Measurements from ENCODE around the genes TLCD1, ABHD15 and GIT1.

DNA sequence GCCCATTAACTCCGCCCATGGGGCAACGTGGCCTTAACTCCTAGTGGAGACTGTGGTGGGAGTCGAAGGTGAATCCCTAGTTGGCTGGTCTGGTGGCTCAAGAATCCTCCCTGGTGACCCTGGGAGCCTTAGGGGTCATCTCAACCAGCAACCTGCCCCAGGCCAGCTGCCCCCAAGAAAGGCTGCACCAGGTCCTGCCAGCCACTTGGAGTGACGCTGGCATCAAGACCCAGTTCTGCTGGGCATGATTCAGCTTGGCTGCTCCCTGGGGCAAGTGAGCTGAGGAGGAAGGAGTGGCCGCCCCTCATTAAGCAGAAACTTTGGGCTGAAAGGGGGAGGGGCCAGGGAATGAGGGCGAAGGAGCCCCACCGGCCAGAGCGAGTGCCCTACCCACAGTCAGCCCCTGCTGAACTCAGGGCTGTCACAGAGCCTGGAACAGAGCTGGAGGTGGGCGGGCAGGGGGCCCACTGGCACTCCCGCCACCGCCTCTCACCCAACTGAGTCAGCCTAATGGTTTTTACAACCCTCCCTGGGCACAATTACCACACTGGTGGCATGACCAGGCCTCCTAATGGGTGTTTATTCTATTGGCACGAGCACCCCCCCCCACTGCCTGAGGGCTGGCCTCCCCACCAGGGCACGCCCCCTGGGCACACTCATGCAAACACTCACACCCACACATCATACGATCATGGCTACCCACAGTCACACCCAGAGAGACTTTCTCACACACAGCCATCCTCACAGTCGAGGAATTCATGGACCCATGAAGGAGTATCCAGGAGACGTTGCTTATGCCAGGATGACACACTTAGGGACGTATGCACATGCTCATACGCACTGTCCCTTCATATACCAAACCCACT, 19.3 kb downstream of the UNC119 start:
- PRO-cap: no peak
- RAMPAGE, long total RNA: no peak

- PRO-cap: no peak
- RAMPAGE, long total RNA: no peak
Observed at GRCh38 chr17:28673761-28674142, 11.7 kb downstream of the SUPT6H start.

GRCh38 chr17:28725470-28726473, at the start of gene TLCD1:
Gene TLCD1 (minus strand): TSS chr17:28726233.
- PRO-cap: bidirectional peak, plus-strand start at chr17:28726345, minus-strand start at chr17:28726212; bidirectional peak, plus-strand start at chr17:28726602, minus-strand start at chr17:28726413
- RAMPAGE, long total RNA: no peak

DNA sequence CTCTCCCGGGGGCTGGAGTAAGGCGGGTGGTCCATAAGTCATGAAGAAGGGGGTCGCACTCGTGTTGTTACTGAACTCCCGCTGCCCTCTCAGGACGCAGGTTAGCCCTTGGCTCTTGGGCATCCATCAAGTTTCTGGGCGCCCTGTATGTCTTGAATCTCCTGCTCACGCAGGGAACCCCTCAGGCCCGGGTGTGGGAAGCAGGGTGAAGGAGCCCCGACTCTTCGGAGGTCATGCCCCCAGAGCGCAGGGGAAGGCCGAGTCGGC, 980 bp downstream of the TRAF4 start:
- PRO-cap: no peak
- RAMPAGE, long total RNA: no peak

DNA sequence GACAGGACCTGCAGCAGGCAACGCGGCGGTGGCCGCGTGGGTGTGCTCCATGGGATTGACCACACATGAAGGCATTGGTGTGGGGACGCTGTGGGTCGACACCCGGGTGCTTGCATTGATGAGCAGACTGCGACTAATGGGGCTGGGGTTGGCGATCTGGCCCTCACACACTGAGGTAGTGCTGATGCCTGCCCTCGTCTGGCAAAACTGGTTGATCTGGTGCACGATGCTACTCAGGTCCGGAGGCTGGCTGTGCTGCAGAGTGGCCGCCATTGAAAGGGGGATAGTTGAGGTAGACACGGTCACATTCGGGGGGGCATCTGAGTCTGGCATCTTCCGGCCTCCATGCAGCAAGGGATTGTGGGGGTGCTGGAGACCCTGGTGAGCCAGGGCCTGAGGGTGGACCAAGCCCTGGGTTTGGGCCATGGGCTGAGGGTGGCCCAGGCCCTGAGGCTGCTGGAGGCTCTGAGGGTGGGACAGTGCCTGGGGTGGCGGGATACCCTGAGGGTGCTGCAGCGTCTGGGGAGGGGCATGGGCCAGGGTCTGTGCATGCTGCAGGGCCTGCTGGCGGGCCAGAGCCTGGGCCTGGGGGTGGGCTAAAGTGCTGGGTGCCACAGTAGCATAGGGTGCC, 15.2 kb downstream of the TRAF4 start:
- PRO-cap: no peak
- RAMPAGE, long total RNA: no peak

DNA sequence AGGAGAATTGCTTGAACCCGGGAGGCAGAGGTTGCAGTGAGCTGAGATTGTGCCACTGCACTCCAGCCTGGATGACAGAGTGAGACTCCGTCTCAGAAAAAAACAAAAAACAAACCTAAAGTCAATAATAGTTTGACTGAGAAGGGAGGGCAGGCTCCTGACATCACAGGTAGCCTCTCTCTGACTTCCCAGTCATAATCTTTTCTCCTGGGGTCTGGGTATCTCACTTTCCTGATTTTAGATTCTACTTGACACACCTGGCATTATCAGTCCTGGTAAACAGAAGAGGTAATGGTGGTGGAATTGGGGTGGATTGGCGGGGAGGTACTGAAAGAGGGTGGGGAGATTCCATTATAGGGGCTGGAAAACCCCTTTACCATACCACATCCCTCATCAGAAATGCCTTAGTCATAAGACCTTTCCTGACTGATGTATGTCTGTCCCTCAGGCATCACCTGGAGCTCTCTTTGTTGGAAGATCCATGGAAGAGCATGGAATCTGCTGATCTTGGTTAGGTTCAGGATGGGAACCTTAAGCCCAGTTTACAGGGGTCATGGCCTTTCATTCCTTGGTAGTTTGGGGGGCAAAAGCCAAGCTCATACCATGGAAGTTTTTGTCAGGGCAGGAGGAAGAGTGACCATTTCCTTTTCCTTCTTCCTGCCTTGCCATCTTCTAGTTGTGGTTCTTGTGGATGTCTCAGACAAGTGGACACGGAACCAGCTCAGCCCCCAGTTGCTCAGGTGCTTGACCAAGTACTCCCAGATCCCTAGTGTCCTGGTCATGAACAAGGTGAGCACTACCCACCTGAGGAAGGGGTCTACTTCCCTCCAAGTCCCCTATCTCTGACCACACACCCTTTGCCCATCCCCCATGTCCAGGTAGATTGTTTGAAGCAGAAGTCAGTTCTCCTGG, 3.1 kb downstream of the ERAL1 start:
- PRO-cap: no peak
- RAMPAGE, long total RNA: no peak

GRCh38 chr17:28918826-28919527, 16.1 kb upstream of the DHRS13 start:
- PRO-cap: no peak
- RAMPAGE, long total RNA: no peak

DNA sequence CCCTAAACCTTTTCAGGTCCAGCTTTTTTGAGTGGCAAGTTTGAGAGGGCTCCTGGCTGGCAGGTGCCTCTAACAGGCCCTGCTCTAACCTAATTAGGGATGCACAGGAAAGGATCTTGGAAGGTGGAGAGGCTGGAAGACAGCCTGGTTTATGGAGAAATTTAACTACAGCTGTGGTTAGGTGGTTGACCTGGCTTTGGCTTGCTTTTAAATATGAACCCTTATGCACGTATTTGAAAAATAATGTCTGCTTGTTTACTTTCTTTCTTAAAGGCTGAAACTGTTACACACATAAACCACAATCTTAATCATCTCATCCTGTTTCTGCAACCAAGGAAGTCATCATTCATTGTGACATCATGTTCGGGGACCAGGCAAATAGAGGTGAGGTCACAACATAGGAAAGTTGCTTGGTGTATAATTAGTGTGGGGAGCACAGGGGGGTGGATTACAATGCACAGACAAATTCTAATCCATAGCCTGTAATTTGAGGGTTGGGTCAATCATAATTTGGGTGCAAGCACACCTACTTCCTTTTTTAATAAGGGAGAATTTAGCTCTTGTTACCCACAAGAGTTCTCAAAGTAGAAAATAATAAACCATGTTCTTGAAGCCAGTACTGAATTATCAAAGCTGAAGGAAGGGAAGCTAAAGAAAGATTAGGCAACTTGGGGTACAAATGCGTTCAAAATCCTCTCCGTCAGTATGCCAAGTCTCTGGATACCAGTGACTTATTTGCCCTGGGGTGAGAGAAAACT, 23.2 kb upstream of the DHRS13 start:
- PRO-cap: no peak
- RAMPAGE, long total RNA: start-site peak on the minus strand centred at position 199 of the sequence, 377 bp wide, 7 reads

GRCh38 chr17:29031932-29032449, 10.9 kb upstream of the PIPOX start:
- PRO-cap: no peak
- RAMPAGE, long total RNA: no peak

DNA sequence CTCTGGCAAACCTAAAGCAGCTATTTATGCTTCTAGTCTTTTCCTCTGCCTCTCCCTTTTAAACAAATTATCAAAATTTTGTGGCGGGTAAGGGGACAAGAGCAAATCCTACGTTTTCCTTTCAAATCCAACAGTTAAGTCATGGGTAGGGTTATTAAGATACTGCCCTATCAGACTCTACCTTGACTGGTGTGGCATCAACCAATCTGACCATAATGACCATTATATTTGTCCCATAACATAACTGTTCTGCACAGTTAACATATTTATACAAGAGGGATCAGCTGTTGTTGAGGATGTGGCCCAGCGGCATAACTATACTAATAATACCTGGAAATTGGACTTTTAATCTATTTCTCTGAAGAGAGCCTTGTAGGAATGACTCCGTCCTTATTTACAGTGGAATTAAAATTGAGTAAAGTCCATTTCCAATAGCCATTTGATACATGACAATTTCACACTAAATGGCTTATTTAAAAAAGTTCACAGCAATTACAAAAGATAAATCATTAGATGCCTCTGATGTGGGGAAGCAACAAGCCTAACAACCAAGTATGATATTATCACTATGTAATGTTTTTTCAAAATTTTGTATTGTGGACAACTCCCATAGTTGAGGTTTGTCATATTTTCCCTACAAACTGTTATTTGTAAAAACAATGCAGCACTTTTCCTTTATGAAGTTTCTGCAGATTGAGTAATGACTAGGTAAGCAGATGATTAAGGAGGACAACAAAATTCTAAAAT, 13.6 kb downstream of the CRYBA1 start:
- PRO-cap: no peak
- RAMPAGE, long total RNA: no peak

- PRO-cap: unidirectional peak, plus-strand start at chr17:29376916; unidirectional peak, plus-strand start at chr17:29376957
- RAMPAGE, long total RNA: no peak
Observed at GRCh38 chr17:29376694-29377237, 13.4 kb upstream of the TAOK1 start.

- PRO-cap: no peak
- RAMPAGE, long total RNA: no peak
Observed at GRCh38 chr17:29418476-29419454, 28.6 kb downstream of the TAOK1 start.

GRCh38 chr17:29424676-29425286, 34.6 kb downstream of the TAOK1 start:
- PRO-cap: no peak
- RAMPAGE, long total RNA: no peak

DNA sequence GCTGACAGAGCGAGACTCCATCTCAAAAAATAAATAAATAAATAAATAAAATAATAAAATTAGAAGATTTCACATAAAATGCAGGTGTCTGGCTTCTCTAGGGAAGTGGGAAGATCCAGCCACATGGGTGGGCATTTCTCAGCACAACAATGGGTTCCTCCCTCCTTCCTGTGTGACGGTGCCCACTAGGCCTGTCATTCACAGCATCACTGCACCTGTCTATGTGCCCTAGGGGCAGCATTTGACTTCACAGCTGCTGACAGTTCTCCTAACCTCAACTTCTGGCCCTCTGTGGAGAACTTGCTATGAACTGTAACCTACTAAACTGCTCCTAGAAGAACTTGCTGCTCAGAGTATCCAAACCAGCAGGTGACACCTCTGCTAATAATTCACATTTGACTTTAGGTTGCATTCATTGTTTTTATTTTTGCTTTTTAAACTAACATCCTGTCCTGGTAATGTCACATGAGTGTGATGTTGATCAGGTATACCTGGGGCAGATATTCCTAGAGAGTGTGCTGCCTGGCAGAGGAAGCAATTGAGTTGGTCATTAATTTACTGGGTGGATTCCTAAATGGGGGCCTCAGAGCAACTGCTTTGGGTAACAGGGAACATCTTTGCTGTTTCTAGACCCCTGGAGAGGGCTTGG, 2.9 kb downstream of the ABHD15 start:
- PRO-cap: no peak
- RAMPAGE, long total RNA: no peak

DNA sequence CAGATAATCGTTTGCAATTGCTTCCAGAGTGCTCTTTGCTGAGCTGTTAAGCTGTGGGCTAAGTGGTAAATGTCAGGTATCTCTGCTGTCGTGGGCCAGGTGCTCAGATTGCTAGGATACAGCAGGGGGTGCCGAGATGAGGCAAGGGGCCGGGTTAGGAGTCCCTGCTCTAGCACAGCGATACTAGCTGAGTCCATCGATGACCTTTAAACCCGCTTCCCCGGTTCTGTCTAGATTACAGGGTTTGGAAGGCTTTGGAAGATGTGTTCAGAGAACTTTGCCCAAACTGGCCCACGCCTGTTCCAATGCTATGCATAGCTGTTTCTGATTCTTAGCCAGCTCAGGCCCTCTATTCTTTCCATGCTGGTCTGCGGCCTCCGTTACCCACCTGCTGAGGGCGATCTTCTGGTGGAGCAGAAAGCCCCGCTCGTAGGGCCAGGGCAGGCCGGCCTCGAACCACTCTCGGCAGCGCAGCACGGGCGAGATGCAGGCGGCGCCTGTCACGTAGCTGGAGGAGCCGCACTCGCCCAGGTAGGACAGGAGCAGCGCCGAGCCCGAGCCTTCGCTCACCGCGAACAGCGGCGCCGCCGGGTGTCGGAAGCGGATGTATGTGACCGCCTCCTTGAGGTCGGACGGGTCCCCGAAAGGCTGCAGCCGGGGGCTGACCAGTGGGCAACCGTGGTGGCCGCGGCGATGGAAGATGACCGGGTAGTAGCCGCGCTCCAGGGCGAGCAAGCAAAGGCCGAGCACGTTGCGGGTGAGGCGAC, 956 bp downstream of the ABHD15 start:
- PRO-cap: no peak
- RAMPAGE, long total RNA: start-site peak on the plus strand centred at position 529 of the sequence, 45 bp wide, 5 reads; start-site peak on the plus strand centred at position 633 of the sequence, 41 bp wide, 6 reads

DNA sequence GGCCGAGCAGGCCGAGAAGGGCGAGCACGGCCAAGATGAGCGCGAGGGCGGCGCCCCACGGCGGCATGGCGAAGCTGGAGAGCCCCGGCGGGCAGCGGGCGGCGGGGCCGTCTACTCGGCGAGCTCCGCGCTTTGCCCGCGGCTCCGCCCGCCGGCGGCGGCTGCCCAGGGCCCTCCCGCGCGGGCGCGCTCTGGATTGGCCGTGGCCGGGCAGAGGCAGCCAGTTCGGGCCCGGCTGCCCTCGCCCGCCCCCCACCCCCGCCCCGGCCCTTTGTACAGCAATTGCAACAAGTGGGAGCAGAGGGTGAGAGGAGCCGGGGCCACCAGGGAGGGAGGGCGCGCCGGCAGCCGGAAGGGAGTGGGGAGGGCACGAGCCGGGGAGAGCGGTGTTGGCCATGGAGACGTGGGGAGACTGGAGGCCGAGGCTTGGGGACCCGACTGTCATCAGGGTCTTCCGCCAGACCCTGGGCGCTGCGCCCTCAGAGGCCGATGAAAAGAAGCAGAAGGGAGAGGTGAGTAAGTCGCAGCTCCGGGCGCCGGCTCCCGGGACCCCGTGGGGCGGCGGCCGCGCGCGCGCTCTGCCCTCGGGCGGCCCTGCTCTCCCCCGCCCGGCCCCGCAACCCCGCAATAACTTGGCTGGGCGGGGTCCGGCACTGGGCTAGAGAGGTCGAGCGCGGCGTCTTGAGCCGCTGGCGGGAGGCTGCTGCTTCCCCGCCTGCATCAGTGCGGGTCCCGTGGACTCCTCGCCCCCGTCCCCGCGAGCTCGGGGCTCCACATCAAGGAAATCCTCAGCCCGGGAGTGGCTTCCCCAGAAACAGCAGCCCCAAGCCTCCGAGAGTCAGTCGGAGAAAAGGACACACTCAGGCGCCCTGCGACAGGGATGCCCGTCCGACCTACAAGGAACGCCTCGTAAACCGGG, at the start of gene ABHD15:
Gene ABHD15 (minus strand): TSS at position 138 of the 919 bp plus-strand sequence.
- PRO-cap: bidirectional peak, plus-strand start at position 307 of the sequence, minus-strand start at position 134 of the sequence; bidirectional peak, plus-strand start at position 661 of the sequence, minus-strand start at position 550 of the sequence
- RAMPAGE, long total RNA: start-site peak on the plus strand centred at position 337 of the sequence, 86 bp wide, 55 reads; start-site peak on the plus strand centred at position 679 of the sequence, 49 bp wide, 6 reads

- PRO-cap: unidirectional peak, plus-strand start at chr17:29589030
- RAMPAGE, long total RNA: no peak
Observed at GRCh38 chr17:29588103-29589126, 1.0 kb downstream of the GIT1 start.

DNA sequence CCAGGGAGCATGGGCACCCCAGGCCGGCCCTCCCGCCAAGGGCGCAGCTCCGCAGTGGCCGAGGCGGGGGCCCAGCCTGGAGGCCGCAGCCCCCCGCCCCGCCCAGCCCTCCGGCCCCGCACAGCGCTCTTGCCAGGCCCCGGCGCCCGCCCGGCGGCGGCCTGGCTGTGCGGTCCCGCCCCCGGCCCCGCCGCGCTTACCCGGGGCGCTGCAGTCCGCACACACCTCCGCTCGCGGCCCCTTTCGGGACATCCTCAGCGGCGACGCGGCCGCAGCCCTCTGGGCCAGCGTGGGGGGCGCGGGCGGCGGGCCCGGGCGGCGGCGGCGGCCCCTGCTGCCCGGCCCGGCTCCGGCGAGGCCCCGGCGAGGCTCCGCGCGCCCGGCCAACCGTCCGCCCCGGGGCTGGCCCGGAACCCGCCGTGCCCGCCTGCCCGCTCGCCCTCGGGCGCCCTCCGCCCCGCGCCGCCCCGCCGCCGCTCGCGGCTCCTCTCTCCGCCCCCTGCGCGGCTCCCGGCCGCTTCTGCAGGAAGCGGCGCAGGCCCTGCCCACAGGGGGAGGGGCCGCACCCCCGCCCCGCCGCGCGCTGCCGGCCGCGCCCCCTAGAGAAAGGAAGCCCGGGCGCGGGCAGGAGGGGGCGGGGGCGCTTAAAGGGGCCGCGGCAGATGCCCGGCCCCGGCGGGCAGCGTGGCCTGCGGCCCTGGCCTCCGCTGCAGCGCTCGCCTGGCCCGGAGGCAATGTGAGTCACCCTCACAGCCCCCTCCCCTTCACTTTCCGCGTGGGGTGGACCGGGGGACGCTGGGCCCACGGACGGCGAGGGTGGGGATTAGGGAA, at the start of gene GIT1:
Gene GIT1 (minus strand): TSS at position 522 of the 831 bp plus-strand sequence.
- PRO-cap: bidirectional peak, plus-strand start at position 647 of the sequence, minus-strand start at position 522 of the sequence
- RAMPAGE, long total RNA: start-site peak on the minus strand centred at position 260 of the sequence, 107 bp wide, 24 reads

DNA sequence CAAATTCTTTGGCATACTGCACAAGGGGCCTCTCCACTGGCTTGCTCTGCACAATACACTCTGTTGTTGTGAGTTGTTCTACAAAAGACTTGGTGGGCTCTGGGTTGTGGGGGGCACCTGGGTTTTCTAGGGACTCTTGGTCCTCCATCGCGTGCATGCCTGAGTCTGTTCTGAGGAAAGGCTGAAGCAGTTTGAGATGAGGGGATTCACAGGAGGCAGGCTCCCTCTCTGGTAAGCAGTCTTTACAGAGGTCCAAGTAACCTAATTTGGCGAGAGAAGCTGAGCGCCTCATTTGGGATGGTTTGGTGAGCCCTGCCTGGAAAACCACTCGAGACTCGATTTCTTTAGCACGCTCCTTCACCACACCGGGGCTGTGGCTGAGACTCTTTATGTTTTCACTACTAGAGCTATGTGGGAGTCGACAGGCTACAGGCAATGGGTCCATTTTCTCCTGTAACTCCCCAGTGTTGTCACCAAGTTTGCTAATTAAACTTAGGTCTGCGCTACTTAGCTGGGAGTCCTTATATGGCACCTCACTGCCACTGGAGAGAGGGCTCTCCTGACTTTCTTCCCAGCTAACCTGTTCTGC, 8.4 kb upstream of the CORO6 start:
- PRO-cap: no peak
- RAMPAGE, long total RNA: no peak

DNA sequence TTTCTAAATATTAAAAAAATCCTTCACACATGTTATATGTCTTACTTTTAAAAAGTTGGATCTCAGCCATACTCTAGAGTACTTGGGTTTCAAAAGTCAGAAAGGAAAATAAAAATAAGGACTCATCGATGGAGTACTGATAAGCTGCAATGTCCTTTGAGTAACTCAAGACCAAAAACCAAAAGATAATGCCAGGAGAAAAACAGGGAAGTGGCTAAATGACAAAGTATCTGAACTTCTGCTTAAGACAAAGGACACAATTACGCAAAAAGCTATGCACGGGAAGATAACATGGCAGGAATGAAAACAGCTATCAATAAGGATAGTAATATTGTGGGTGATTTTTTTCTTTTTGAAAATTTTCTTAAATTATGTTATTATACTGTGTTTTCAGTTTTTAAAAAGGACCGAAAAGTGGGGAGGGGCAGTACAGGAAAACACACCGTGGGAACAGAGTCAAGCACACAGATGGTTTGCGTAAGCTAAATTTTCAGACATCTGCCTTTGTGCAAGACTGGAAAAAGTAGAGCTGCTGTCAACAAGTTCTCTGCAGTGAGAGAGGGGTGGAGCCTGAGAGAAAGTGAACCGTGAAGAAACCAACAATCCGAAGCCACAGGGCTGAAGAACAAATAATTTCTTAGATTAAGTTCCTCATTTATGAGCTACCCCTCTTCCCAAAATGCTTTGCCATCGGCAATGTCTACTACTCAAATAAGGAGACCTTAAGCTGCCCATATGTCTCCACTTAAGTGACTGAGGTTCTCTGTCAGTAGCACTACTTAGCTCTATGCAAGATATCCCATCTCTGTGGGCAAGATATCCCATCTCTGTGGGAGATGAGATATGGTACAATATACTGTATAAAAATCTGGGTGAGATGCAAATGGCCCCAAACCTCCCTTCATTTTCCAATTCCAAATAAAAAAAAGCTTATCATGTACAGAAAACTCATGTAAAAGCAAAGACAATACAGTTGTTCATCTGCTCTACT, 99.9 kb upstream of the CORO6 start:
- PRO-cap: no peak
- RAMPAGE, long total RNA: no peak